Left colon (tissue), 1 donor: ENCODE results near the gene MYEOV.

- PRO-cap = no peak
Observed at GRCh38 chr11:68168608-68169216, 44.4 kb downstream of the KMT5B start.

DNA sequence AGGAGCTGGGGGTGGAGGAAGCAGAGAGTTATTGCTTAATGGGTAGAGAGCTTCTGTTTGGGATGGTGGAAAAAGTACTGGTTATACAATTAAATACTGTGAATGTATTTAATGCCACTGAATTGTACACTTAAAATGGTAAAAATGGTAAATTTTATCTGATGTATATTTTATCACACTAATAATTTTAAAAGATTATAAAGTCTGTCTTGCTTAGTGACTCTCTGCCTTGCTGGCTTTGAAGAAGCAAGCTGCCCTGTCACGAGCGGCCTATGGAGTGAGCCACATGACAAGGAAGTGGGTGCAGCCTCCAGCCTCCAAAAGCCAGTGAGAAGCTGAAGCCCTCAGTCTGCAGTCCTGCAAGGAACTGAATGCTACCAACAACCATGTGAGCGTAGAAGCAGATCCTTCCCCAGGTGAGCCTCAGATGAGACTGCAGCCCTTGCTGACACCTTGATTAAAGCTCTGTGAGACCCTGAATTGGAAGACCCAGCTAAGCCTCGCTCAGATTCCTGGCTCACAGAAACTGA lies 20.0 kb downstream of the C11orf24 start:
- PRO-cap = unidirectional peak, plus-strand start at position 354 of the sequence

GRCh38 chr11:68259608-68260430 lies 12.0 kb downstream of the C11orf24 start:
- PRO-cap = no peak

GRCh38 chr11:68273017-68273540 lies 1.3 kb upstream of the C11orf24 start:
- PRO-cap = no peak

- PRO-cap = unidirectional peak, minus-strand start at chr11:68315640
Observed at GRCh38 chr11:68315503-68316012, 3.2 kb downstream of the LRP5 start.

DNA sequence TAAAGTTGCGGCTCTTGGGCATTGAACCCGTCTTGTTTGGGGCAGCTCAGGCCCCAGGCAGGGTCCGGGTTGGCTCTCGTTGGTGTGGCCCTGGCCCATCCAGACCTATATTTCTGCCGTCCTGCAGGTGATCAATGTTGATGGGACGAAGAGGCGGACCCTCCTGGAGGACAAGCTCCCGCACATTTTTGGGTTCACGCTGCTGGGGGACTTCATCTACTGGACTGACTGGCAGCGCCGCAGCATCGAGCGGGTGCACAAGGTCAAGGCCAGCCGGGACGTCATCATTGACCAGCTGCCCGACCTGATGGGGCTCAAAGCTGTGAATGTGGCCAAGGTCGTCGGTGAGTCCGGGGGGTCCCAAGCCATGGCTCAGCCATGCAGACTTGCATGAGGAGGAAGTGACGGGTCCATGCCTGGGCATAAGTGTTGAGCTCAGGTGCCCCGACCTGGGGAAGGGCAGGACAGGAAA lies 57.2 kb upstream of the PPP6R3 start:
- PRO-cap = no peak

GRCh38 chr11:68411491-68412190 lies 48.9 kb upstream of the PPP6R3 start:
- PRO-cap = bidirectional peak, plus-strand start at chr11:68411819, minus-strand start at chr11:68411609

DNA sequence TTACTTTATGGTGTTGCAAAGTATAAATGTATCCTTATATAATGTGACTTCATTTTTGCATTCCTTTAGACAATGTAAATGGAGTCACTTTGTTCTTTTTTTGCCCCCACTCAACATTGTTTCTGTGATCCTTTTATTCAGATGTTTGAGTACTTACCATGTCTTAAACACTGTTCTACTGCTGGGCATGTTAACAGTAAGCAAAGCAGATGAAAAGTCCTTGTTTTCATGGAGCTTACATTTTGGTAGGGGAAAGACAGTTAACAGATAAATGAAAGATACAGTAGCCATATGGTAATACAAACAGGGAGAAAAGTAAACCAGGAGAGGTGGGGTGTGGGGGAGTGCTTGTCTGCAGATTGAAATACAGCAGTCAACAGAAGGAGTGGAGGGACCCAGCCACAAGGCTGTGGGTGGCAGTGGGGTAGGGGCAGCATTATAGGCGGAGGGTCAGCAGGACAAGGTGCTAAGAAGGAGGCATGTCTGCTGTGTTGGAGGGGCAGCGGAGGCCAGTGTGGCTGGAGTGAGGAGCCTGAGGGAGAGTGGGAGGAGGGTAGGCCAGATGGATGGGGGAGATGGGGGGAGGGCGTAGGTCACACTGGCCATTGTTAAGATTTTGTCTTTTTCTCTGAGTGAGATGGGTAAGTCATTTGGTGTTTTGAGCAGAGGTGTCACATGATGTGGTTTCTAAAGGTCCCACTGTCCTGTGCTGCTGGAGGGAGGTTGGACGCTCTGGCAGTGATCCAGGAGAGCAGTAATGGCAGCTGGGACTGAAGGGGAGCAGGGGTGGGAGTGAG lies 9.5 kb downstream of the PPP6R3 start:
- PRO-cap = no peak

DNA sequence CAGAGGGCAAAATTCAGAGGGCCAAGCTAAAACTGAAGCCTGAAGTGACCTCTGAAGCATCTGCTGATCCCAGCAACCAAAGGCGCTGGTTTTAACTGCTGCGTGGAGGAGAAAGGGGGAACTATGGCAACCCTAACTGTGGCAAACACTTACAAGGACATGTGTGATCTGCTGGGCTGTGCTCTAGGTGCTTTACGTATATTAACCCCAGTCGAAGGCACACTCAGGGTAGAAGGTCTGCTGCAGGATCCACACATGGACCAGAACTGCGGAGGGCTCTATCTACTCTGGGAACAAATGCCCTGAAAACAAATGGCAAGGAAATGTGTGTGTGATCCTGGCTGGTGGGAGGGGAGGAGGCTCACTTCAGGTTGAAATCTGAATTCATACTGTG lies 25.4 kb downstream of the TESMIN start:
- PRO-cap = no peak

DNA sequence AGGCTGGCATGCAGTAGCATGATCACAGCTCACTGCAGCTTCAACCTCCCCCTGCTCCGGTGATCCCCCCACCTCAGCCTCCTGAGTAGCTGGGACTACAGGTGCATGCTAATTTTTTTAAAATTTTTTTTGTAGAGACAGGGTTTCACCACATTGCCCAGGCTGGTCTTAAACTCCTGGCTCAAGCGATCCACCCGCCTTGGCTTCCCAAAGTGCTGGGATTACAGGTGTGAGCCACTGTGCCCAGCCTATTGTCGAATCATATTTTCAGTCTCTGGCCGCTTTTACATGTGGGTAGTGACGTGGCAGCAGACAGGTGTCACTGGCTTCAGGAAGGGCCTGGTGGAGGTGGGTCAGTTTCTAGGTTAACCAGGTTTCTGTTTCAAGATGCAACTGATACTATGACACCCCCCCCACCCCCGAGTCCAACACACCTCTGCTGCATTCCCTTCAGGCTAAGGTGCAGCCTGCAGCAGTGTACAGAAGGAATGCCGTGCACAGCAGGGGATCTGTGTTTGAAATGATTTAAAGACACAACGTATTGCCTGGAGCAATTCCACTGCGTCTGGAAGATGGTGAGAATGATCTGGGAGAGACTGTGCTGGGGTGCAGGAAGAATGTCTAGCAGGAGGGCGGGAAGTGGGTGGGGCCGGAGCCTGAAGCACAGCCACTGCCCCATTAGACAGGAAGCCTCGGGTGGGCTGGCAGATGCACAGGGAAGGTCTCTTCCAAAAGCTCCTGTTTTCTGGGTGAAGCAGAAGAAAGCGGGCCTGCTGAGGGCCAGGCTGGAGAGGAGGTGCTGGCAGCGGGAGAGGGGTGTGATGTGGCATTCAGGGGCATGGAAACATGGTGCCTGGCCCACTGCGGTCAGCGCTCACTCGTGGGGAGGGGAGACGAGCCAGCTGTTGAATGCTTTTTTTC lies 11.8 kb upstream of the TESMIN start:
- PRO-cap = no peak

- PRO-cap = no peak
Observed at GRCh38 chr11:68974190-68974583, 6.6 kb downstream of the MRGPRD start.

DNA sequence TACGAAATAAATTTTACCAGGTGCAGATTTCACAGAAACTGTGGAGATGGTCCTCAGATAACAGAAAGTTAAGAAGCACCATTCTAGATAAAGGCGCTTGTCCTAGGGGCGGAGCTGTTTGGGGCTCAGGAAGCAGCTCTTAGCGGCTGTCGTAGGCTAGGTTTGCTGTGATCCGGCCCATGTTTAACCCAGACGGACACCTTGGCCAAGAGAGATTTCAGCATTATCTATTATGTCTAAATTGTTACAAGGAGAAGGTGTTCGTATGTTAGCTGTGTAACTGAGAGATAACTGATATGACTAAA lies 25.7 kb downstream of the TPCN2 start:
- PRO-cap = no peak

DNA sequence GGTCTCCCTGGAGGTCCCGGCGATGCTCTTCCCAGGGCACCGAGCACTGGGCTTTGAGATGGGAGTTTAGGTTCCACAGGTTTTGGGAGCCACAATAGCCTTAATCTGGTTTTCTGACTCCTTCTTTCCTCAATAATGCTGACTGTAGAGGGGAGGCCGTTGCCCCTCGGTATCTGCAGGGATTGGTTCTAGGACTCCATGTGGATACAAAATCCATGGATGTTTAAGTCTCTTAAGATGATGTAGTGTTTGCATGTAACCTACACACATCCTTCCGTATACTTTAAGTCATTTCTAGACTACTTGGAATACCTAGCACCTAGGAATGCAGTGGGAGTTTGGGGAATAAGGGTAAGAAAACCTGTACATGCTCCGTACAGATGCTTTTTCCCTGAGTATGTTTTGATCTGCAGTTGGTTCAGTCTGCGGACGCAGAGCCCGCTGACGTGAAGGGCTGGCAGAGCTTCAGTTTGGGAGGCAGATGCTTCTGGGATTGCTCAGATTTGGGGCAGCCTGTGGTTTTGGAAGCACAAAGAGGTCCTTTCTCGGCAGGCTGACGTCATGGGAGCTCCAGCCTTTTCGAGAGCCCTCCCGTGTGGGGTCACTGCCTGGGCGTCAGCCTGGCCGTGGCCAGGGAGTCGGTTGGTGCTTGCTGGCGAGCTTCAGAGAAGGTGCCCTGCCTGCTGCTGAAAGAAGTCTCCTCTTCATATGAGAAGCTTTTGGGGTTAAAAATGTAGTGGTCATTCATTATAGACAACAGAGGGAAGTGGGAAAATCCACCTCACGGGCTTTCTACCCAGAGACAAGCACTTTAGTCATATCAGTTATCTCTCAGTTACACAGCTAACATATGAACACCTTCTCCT lies 26.6 kb downstream of the TPCN2 start:
- PRO-cap = bidirectional peak, plus-strand start at position 618 of the sequence, minus-strand start at position 393 of the sequence

DNA sequence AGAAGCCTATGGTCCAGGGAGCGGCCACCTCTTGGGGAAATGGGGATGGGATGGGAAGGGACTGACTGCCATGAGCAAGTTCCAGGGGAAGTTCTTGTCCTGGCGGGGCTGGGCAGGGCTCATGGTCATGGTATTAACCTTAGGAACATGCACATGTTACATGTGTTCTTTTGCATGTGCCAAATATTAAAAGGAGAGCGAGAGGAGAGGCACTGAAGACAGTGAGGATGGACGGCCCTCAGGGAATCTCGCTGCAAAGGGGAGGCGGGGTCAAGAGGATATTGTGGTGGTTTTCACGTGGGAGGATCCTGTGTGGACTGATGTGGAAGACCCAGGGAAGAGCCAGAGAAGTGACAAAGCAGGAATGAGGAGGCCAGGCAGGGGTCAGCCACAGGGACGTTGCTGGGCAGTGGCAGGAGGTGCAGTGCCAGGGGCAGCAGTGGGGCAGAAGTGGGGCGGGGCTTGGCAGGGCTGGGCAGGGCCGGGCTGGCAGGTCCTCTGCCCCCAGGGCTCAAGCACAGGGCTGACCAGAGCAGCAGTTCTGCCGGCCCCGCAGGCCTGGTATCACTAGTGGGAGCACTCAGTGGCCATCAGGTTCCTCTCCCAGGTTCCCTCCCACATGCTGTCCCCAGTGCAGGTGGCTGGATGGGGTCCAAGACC lies 45.1 kb downstream of the TPCN2 start:
- PRO-cap = unidirectional peak, plus-strand start at position 193 of the sequence

GRCh38 chr11:69115465-69116134 lies 40.1 kb upstream of the SMIM38 start:
- PRO-cap = no peak

DNA sequence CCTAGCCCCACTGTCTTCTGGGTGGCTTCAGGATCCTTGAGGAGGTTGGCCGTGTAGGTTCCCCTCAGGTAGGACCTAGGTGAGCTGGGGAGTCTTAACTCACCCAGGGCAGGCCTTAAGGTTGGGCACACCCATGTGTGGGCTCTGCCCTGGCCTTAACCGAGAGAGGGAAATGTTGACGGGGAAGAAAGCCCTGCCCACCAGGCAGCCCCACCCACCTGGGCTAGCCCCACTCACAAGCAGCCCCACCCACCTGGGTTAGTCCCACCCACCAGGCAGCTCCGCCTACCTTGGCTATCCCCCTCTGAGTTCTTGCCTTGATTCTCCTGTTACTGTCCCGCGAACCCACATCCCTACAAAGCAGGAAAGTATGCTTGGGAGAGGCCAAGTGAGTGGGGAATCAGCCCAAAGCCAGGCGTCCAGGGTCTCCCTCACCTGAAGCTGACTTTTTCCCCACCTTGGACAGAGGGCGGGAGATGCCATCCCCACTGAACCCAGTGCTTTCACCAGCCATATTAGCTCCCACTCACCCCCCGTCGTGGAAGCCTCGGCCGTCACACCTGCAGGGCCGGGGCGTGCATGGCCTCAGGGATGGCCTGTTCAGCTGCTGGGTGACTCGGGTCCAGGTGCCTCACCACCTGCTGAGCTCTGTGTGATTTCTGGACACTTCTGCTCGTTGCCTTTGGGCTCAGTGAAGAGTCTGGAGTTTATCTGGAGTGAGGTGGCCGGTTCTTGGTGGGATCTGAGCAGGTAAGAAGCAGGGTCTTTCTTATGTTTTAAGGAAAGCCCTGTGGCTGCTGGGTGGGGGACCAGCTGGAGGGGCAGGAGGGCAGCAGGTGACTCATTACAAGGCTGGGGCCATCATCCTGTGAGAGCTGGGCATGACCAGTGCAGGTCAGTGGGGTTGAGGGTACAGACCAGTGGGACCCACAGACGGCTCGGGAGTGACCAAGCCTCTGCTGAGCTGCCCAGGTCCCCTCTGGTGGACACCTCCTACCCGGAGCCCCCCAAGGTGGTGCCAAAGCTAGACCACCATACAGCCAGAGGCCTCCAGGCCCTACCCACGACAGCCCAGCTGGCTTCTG lies at the start of gene MYEOV:
Gene MYEOV (plus strand): TSS at position 329 of the 1,085 bp plus-strand sequence.
- PRO-cap = bidirectional peak, plus-strand start at position 320 of the sequence, minus-strand start at position 161 of the sequence

GRCh38 chr11:69296068-69296611 lies 2.2 kb downstream of the MYEOV start:
- PRO-cap = no peak

DNA sequence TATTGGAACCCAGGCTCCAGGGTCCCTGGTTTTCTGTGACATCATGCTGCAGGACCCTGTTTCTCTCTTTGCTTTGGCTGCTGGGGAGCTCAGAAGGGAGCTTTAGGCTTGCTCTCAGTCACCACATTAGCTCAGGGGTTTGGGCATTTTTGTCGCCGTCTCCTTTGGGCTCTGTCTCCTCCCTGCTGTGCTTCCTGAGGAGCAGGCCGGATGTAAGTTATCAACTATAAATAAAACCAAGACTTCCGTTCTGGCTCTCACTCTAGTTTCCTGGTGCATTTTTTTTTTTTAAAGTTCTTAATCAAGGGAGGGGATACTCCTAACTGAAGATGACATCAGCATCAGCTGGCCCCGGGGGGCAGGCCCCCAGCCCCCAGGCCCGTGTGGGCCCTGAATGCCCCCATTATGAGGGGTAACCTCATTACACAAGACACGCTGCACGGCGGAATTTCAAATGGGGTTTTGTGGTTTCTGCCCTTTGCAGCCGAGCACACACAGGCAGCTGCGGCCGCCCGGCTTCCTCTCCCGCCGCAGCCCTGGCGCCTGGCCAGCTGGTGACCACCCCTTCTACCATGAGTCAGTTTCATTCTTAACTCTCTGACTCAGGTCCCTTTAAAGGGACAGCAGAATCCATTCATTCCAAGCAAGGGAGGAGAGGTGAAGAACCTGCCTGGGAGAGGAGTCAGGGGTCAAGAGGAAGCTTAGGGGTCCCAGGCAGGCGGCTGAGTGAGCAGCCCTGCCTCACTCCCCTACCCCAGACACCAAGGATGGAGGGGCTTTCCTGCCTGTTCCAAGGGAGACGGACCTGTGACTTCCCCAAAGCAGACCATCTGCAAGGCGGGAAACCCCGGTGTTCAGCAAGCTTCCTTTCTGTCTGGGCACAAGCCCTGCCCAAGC lies 3.3 kb downstream of the MYEOV start:
- PRO-cap = unidirectional peak, minus-strand start at position 189 of the sequence; bidirectional peak, plus-strand start at position 642 of the sequence, minus-strand start at position 538 of the sequence

- PRO-cap = no peak
Observed at GRCh38 chr11:69306301-69306510, 12.3 kb downstream of the MYEOV start.

- PRO-cap = no peak
Observed at GRCh38 chr11:69348336-69348882, 54.5 kb downstream of the MYEOV start.